HT1080 (cell line): ENCODE results near the gene CHKB.

GRCh38 chr22:50581559-50581986 is 1.1 kb downstream of the CHKB start:
RAMPAGE:
- cytosol, long total RNA = no peak
- long total RNA = no peak
- nucleus, long total RNA = no peak

RAMPAGE:
- cytosol, long total RNA = no peak
- long total RNA = no peak
- nucleus, long total RNA = no peak
Observed at GRCh38 chr22:50581987-50583044, at the start of gene CHKB. Gene CHKB (minus strand): TSS chr22:50582849.

DNA sequence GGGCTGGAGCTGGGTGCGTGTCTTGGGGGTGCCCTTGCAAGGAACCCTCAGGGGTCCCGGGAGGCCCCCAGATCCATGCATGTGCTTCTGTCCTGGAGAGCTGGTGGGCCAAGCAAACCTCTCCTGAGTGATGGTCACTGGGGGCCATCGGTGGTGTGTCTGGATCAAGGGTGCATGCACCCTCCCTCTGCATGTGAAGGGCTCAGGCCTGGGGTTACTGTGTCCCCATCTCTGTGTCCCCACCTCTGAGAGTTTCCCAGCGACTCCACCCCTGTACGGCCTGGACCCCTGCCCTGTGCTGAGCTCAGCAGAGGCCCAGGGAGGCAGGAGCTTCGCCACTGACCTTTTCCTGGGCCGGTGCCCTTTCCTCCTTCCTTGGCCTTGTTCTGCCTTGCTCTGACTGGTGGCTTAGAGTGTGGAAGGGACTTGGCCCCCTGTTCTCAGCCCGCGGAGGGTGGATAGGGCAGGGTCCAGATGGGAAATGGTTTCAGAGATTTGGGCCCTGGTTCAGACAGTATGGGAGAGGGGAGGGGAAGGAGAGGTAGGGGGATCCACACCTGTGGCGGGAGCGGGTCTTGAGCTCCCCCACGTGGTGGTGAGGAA is 38.4 kb upstream of the ACR start:
RAMPAGE:
- cytosol, long total RNA = no peak
- long total RNA = no peak
- nucleus, long total RNA = no peak

DNA sequence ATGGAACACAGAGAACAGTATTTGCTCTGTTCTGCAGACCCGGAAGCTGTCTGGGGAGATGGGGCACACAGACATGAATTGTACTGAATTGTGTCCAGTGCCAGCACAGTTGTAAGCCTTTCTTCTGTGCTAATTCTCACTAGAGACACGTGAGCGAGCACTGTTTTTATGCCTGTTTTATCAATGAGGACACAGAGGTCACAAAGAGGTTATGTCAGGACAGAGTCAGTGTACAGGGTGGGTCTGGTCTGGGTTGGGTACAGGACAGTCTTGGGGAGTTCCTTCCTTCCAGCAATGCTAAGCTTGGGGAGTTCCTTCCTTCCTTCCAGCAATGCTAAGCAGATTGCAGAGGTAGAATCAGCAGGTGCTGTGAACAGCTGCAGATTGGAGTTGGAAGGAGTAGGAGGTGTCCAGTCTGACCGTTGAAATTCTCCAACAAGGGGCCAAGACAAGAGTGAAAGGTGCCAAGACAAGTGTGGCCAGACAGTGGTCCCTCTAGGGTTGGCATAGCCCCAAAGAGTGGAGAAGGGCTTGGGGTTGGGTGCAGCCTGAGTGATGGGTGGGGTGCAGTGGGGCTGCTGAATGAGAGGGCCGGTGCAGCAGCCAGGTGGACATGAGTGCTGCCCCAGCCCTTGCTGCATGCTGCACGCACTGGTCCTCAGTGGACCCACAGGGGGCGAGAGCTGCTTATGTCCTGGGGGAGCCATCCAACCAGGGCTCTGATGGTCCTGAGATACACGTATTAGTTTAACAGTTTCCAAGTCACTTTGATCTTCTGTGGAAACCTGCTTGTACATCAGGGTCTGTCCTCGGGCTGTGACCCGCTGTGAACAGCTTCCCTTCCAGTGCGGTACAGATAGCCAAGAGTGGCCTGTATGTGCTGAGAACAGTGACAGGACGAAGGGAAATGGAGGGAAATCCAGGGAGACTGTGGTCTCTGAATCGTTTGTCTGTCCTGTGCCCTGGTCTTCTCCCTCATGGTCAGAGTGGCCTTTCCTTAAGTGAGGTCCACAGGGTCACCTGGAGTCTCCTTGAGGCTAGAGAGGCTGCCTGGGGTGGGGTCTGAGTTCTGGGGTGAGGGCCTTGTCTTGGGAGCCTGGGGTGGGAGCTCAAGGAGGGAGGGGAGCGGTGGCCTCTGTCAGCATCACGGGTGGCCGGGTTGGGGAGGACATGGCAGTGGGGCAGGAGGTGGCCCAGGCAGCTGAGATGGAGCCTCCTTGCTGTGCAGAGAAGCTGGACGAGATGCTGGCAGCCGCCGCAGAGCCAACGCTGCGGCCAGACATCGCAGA is 23.9 kb upstream of the ACR start:
RAMPAGE:
- cytosol, long total RNA = no peak
- long total RNA = no peak
- nucleus, long total RNA = no peak

DNA sequence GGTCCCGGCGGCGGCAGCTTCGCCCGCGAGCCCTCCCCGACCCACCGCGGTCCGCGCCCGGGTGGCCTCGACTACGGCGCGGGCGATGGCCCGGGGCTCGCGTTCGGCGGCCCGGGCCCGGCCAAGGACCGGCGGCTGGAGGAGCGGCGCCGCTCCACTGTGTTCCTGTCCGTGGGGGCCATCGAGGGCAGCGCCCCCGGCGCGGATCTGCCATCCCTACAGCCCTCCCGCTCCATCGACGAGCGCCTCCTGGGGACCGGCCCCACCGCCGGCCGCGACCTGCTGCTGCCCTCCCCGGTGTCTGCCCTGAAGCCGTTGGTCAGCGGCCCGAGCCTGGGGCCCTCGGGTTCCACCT is 17.3 kb upstream of the ACR start:
RAMPAGE:
- cytosol, long total RNA = no peak
- long total RNA = no peak
- nucleus, long total RNA = no peak

DNA sequence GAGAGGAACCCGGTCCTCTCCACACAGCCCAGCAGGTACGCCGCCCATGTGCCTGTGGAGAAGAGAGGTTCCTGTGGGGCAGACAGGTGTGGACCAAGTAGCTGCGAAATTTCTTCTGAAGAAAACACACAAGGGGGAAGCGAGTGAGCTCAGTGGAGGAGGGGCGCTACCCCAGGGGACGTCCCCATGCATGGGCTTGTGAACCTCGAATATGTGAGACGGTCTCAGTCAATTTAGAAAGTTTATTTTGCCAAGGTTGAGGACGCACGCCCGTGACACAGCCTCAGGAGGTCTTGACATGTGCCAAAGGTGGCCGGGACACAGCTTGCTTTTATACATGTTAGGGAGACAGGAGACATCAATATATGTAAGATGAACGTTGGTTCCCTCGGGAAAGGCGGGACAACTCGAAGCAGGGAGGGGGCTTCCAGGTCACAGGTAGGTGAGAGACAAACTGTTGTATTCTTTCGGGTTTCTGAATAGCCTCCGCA is 596 bp upstream of the RABL2B start:
RAMPAGE:
- cytosol, long total RNA = no peak
- long total RNA = no peak
- nucleus, long total RNA = no peak